Metastatic Breast Carcinoma in the Brain (tissue), 10 donors: ENCODE measurements around the gene CACNA1B.

DNA sequence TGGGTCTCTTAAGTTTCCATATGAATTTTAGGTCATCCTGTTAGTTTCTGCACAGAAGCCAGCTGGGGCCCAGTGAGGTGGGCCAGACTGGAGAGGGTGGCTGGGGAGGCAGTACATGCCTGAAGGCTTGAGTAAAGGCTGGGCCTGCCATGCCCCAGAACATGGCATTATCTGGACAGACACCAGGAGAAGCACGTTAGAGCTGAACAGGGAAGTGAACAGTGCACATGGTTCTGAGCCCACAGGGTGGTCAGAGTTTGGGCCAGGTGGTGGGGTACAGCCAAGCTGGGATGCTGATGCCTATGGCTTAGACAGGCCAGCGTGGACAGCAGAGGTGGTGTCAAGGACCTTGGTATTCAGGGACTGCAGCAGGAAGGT, 35.8 kb downstream of the EHMT1 start:
- PRO-cap, 10 experiments = no peak in any of the 10 experiments

DNA sequence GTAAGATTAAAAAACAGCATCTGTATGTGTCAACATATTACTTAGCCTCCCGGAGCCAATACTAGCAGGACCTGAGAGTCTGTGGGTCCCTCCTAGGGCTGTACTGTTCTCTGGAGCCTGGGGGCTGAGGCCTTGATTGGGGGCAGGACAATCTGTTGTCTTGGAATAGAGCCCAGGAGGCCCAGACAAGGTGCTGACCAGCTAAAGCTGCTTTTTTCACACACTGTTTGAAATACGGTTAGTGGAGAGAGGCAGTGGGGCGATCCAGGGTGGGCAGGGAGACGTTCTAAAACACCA, 55.0 kb downstream of the EHMT1 start:
- PRO-cap, 10 experiments = no peak in any of the 10 experiments

DNA sequence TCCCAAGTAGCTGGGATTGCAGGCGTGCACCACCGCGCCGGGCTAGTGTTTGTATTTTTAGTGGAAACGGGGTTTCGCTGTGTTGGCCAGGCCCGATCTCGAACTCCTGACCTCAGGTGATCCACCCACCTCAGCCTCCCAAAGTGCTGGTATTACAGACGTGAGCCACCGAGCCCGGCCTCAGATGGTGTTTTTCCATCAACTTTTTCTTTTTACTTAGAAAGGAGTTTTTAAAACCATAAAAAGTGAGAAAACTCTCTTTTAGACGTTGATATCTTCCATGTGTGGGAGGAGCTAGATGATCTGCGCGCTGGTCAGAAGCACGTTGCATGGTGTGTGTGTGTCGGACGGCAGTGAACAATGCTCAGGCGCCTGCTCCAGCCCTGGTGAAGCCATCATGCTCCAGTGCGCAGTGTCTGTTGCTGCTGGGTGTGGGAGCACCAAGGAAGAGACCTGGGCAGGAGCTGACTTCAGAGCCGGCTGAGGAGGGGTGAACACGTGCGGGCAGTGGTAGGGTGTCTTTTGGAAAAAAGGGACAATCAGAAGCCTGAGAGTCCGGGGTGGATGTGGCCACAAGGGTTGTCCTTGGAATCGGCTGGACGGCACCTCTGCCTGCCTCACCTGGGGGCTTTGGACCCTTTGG, 73.7 kb downstream of the EHMT1 start:
- PRO-cap, 10 experiments = peak in 1 of 10 experiments; most common plus-strand start position 473 of the sequence (in 1); most common minus-strand start position 362 of the sequence (in 1)

DNA sequence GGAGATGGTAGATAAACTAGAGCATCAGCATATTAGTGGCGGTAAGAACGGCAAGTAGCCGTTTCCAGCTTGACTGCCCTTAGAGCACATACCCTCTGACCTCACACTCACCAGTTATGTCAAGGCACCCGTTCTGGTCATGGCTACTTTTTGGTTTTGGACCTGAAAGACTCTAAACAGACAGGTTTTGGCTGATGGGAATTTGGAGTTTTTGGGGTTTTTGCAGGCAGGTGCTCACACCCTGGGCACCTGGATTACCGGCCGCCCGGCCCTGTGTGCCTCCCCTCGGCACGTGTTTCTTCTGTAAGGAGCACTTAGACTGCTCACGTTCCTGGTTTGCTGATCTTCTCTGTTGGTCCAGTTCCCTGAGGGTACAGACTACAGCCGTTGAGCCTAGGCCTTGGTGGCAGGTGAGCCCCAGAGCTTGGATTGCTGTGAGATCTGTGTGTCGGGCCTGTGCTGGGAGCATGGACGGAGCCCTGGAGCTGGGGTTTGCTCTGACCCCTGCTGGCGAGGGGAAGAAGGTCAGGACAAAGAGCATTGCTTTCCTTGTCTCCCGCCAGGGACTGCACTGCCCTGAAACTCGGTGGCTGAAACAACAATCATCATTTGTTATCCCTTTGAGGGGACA, 76.2 kb downstream of the EHMT1 start:
- PRO-cap, 10 experiments = no peak in any of the 10 experiments

DNA sequence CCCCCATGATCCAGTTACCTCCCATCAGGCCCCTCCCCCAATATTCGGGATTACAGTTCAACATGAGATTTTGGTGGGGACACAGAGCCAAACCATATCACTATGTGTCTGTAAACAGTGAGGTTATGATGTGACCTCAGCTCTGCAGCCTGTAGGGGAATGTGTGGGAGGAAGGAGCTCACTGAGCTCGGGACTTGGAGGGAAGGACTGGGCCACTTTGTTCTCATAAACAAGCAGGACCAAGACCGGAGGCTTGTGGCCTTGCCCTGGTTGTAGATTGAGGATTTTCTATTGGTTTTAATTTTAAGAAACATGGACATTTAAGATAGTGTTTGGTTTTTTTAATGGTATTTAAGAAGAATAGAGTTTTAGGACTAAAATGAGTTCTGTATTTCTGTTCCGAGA, 85.3 kb downstream of the EHMT1 start:
- PRO-cap, 10 experiments = no peak in any of the 10 experiments

GRCh38 chr9:137788572-137788918, 89.0 kb upstream of the CACNA1B start:
- PRO-cap, 10 experiments = no peak in any of the 10 experiments

- PRO-cap, 10 experiments = no peak in any of the 10 experiments
Observed at GRCh38 chr9:137837511-137838158, 39.9 kb upstream of the CACNA1B start.

DNA sequence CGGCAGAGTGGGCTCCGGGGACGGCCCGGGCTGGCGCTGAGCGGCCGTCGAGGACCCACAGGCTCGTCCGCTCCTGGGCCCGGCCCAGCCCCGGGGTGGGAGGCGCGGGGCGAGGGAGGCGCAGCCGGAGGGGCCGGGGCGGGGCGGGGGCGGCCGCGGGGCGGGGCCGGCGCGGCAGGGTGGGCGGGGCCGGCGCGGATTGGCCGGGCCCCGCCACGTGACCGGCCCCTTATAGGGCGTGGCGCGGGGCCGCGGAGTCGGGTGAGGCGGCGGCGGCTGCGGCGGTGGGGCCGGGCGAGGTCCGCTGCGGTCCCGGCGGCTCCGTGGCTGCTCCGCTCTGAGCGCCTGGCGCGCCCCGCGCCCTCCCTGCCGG, at the start of gene CACNA1B:
TSS of gene CACNA1B (plus strand) at position 260 of the 373 bp plus-strand sequence.
- PRO-cap, 10 experiments = peak in 3 of 10 experiments; most common plus-strand start position 260 of the sequence (in 3)

- PRO-cap, 10 experiments = peak in 2 of 10 experiments; most common plus-strand start chr9:138147723 (in 2)
Observed at GRCh38 chr9:138147519-138147906, 269.9 kb downstream of the CACNA1B start.